Skeletal muscle satellite cell (primary cell): Measurements from ENCODE around the genes ST6GAL2 and SULT1C4.

DNA sequence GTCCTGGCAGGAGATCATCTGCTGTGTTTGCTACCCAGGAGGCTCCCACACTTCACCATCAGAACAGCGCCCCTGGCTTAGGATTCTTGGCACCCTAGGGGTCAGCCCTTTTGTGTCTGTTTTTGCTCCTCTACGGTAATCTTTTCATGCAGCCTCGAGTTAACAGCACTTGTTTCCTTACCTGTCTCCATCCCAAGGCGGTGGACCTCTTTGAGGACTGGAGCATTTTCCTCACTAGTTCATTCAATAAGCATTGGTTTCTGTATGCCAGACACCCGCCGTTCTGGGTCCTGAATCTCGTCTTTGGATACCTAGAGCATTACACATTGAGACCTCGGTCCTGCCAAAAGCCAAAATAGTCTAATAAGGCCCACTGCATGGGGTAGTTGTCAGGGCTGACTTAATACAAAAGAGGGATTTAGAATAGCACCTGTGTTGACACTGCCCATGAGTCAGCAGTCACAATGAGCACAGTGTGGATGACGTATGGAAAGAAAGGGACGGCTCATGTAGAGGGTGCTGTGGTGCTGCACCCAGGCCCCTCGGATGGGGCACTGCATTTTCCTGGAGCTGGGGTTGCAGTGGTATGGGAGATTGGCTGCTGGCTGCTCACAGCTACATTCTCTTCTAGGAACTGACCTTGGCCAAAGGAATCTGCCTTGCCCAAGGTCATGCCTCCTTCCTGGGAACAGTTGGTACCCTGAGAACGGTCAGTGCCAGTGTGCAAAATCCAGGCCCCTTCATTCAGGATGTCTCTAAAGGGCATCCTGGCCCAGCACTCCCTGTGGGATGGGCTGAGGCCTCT, 127.0 kb upstream of the NCK2 start:
- CAGE, long polyA plus RNA: no peak

DNA sequence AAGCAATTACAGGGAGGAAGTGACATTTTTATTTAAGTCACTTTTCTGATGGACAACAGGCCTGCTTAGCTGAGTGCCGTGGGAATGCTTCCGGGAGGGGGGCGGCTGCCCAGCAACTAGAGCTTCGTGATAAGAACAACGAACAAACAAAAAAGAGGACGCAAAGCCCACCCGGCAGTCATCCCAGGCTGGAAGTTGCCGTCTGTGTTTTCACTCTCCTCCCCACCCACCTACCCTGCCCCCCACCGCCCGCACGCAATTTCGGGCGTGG, 447 bp upstream of the NCK2 start:
- CAGE, long polyA plus RNA: no peak

DNA sequence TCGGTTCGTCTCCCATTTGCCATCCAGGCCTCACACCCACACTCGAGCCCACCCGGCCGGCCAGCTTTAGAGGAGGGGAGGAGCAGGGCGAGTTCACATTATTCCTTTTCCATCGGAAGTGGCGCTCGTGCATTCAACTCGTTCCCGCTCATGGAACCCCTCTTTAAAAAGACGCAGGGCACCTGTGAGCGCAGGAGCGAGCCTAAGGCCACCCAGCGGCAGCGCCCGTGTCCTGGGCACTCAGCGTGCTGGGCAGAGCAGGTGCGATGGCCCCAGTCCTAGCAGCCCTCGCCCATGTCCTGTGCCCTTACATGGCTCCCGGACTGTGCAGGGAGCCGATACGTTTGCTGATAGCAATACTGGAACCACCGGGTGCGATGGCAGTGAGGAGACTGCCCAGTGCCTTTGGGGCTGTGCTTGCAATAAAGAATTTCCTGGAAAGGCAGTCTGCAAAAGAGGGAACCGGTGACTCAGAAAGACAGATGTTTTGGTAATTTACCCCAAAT, 148.7 kb downstream of the NCK2 start:
- CAGE, long polyA plus RNA: no peak

- CAGE, long polyA plus RNA: no peak
These were observed 37.2 kb upstream of the ECRG4 start for GRCh38 chr2:106028358-106028562.

DNA sequence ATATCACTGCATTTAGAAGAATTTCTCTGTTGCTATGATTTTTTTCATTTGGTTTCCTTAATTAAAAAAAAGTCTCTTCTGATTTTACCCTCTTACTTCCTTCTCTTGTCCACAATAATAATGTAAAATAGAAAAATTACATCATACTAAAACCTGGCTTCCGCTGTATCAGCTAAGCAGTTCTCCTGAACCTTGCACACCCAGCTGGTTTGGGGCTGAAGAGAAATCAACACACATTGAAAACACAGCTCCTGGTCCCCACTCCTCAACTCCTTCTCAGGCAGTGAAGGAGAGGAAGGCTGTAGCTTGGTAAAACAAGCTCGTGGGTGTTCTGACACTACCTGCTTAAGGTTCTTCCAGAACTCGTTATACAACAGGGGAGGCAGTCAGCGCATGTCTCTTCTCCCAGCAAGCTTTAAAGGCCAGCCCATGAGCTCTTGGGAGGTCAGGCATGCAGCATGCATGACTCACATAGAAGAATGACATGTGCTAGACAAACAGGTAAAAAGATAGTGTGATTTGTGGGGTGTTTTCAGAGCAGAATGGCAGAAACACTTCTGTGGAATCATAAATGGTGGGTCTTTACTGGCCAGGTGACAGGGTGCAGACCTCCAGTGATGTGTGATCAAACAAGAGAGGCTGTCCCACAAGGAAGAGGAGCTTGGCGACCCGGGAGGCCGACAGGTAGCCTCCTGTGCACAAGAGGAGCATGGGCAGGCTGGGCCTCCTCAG, 59.5 kb downstream of the ECRG4 start:
- CAGE, long polyA plus RNA: no peak

- CAGE, long polyA plus RNA: no peak
These were observed 3.9 kb upstream of the UXS1 start for GRCh38 chr2:106198149-106198348.

DNA sequence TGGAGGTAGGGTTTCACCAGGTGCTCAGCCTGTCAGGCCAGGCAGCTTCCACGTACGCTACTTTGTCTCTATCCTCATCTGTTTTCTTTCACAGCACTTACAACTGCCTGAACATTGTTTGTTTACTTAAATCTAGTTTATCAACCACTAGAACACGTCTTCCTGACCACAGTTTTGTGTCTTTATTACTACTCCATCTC, 11.4 kb upstream of the UXS1 start:
- CAGE, long polyA plus RNA: no peak

DNA sequence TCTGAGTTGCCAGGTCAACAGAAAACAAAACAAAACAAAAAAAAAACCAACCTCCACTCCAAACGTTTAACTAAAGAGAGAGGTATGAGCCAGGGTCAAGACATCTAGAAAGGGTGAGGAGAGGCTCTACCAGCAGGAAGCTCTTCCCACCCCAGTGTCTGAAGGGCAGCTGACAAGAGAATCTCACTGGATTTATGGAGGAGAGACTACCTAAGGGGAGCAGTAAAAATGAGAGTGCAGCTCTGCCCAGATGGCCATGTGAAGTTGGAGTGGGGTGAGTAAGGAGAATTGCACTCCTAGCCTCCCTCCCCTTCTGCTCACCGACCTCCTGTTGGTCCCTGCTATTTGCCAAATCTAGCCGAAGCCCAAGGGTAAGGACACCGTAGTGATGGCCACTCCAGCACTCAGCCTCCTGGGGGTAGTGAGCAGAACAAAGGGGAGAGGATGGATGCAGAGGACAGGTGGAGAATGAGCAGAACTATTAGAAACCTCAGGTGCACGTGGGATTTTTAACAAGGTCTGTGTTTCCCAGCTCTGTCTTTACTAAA, 184.2 kb downstream of the ST6GAL2 start:
- CAGE, long polyA plus RNA: no peak

- CAGE, long polyA plus RNA: no peak
These were observed at the start of gene ST6GAL2 for GRCh38 chr2:106885766-106886298. Gene ST6GAL2 (minus strand): TSS chr2:106886167.

- CAGE, long polyA plus RNA: no peak
These were observed 20.1 kb upstream of the SULT1C2 start for GRCh38 chr2:108268687-108268886.

- CAGE, long polyA plus RNA: no peak
These were observed 21.7 kb upstream of the SULT1C4 start for GRCh38 chr2:108355942-108356514.

DNA sequence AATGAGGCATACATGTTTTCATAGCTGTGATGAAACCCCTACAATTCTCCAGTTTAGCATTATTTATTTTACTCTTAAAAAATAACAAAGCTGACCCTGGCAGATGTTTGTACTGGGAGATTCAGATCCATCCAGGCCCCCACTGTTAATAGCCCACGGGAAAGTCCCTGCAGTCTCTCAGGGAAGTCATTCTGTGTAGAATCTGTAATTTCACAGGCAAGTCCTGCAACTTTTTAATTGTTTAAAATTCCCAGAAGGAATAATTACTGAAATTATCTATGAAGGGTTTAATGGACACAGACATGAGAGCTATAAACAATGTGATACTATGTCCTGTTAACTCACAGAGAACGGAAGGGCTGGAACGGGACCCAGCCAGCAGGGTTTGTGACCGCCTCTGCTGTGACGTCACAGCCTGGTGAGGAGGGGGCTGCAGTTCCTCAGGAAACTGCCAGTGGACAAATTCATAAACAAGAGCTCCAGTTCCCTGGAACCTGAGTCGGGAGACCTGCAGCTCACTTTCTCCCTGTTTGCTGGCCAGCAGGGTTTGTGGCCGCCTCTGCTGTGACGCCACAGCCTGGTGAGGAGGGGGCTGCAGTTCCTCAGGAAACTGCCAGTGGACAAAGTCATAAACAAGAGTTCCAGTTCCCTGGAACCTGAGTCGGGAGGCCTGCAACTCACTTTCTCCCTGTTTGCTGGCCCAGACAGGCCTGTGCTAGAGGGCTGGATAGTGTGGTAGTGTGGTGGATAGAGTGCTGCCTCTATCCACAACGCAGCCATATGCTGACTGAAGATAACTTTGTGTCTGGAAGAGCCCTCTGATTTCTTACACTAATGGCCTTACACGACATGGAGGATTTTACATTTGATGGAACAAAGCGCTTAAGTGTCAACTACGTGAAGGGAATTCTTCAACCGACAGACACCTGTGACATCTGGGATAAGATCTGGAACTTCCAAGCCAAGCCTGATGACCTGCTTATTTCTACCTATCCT, at the start of gene SULT1C4:
SULT1C4 (plus strand) TSS at position 451 of the 996 bp plus-strand sequence.
- CAGE, long polyA plus RNA: no peak

DNA sequence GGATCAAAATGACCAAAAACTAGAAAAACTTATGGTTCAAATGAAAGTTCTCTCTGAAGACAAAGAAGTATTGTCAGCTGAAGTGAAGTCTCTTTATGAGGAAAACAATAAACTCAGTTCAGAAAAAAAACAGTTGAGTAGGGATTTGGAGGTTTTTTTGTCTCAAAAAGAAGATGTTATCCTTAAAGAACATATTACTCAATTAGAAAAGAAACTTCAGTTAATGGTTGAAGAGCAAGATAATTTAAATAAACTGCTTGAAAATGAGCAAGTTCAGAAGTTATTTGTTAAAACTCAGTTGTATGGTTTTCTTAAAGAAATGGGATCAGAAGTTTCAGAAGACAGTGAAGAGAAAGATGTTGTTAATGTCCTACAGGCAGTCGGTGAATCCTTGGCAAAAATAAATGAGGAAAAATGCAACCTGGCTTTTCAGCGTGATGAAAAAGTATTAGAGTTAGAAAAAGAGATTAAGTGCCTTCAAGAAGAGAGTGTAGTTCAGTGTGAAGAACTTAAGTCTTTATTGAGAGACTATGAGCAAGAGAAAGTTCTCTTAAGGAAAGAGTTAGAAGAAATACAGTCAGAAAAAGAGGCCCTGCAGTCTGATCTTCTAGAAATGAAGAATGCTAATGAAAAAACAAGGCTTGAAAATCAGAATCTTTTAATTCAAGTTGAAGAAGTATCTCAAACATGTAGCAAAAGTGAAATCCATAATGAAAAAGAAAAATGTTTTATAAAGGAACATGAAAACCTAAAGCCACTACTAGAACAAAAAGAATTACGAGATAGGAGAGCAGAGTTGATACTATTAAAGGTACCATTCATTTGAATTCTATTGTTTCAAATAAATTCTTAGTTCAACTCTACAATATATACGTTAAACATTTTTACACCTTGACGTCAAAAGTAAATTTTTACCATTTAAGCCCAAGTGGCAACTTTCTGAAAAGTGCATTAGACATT, 22.6 kb downstream of the GCC2 start:
- CAGE, long polyA plus RNA: no peak

GRCh38 chr2:108472763-108473382, 23.9 kb downstream of the GCC2 start:
- CAGE, long polyA plus RNA: no peak

DNA sequence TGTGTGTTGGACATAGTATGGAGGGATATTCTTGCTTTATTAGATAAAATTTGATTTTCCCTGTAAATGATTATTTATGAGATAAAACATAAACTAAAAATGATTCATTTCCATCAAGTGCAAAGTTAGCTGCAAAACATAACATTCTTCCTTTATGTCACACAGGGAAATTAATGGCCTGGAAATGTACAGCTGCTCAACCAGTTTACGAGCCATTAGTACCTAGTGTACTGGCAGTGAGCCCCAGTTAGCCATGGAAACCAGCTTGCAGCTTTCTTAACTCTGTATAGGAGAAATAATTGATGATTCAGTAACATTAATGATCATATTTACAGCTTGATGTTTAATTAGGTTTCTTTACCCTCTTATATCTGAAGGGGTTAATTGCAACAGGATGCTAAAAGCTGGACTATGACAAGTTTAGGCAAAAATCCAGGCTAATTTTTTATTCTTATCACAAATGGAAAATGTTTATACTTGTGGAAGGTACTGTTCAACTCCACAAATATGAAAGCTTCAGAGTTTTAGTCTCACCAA, 82.7 kb downstream of the LIMS1 start:
- CAGE, long polyA plus RNA: no peak

DNA sequence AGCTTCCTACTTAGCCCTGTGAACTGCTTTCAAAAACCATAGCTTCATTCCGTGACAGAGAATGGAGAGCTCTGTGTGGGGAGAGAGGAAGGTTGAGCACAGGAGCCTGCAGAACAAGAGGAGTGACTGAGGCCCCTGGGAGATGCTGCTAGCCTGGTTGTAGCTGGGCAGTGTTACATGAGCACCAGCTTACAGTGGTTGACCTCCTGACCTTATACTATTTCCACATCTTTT, 82.6 kb upstream of the RANBP2 start:
- CAGE, long polyA plus RNA: no peak

- CAGE, long polyA plus RNA: no peak
These were observed 717 bp downstream of the RANBP2 start for GRCh38 chr2:108720003-108720394.

DNA sequence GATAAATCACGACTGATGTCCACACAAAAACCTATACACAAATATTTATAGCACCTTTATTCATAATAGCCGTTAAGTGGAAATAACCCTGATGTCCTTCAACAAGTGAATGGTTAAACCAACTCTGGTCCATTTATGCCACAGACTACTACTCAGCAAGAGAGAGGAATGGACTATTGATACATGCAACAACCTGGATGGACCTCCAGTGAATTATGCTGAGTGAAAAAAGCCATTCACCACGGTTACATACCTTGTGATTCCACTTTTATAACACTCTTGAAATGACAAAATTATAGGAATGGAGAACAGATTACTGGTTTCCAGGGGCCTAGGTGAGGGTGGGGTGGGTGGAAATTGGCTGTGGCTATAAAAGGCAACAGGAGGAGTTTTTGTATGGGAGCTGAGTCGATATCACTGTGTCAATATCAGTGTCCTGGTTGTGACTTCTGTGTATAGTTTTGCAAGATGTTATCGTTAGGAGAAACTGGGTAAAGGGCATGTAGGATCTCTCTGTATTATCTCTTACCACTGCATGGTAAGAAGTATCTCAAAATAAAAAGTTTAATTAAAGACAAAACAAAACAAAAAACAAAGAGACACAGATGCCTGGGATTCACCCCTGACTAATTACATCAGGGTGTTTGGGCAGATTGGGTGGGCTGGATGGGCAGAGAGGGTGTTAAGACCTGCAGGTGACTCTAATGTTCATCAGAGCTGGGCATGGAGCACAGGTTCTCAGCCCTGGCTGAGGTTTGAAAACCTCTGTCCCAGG, 84.4 kb downstream of the EDAR start:
- CAGE, long polyA plus RNA: no peak

DNA sequence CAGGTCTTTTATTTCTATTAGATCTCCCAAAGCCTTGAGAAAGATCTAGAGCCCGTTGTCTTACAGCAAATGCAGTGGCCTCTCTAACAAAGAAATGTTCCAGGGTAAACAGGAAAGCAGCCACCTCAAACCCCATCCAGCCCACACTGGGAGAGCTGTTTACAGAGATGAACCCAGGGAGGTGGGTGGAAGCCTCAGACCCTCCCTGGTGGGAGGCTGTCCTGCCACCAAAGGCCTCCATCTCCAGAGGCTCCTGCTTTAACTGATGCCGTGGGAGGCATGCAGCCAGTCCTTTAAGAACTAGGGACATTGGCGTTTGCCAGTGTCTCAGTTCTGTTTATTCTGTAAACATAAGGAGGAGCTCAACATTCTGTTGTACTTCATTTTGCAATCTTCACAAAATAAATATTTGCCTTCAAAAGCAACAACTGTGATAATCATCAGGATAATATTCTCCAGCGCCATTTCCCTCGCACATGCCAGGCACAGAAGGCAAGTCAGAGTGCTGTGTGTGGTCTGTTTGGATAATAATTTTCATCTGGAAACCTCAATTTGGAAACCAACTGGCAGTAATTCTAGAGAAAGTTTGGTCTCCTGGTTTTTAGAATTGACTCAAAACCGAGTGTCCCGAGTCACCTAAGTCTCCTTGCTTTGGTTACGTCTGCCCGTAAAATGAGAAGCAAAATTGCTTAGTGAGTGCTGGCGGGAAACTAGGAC, 6.7 kb downstream of the EDAR start:
- CAGE, long polyA plus RNA: no peak

- CAGE, long polyA plus RNA: no peak
These were observed 952 bp upstream of the SH3RF3 start for GRCh38 chr2:109127921-109128584.